Rectum (tissue), 1 donor: ENCODE measurements around a stretch of chr21.

DNA sequence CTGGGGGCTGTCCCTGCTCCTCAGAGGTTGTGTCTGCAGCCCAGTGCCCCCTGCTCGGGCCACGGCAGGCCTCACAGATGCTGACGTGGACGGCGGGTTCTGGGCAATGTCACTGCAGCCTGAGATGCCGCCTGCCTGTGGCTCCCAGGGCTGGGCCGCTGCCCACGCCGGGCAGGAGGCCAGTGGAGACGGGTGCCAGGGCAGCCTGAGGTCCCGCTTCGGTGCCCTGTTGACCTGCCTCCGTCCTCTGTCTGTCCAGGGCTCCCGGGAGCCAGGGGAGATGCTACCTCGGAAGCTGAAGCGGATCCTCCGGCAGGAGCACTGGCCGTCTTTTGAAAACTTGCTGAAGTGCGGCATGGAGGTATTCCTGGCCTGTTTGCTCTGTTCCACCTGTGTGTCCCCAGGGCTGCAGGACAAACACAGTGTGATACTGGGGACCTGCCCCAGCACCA is 16.5 kb upstream of the LRRC3 start:
- PRO-cap: no peak

- PRO-cap: no peak
These were observed 37.4 kb upstream of the TSPEAR start for GRCh38 chr21:44748615-44749236.

DNA sequence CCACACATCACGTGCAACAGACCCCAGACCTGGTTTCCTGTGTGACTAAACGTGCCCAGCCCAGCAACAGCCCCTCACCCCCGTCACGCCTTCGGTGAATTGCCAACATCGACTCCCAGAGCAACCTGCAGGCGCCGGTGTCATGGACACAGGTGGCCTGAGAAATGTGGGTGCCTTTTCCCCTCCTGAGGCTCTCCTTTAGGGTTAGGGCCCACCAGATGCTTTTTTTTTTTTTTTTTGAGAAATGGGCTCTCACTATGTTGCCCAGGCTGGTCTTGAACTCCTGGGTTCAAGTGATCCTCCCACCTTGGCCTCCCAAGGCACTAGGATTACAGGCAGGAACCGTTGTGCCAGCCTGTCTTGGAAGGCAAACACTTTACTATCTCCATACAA is 24.3 kb upstream of the SUMO3 start:
- PRO-cap: unidirectional peak, minus-strand start at position 231 of the sequence

DNA sequence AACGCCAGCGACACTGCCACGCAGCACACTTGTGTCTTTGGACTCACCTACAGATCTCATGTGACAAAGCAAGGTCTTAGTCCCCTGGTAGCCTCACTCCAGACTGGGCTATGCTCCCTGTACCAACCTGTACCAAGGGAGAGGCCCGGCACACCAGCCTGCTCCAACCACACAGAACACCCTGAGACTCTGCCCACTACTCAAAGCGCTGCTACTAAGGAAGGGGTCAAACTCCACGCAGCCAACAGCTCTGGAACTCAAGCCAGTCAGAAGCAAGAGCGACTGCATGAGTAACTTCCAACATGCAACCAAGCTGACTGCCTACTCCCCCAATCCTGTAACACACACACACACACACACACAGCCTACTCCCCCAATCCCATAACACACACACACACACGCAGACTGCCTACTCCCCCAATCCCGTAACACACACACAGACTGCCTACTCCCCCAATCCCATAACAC is 7.6 kb downstream of the PTTG1IP start:
- PRO-cap: no peak

DNA sequence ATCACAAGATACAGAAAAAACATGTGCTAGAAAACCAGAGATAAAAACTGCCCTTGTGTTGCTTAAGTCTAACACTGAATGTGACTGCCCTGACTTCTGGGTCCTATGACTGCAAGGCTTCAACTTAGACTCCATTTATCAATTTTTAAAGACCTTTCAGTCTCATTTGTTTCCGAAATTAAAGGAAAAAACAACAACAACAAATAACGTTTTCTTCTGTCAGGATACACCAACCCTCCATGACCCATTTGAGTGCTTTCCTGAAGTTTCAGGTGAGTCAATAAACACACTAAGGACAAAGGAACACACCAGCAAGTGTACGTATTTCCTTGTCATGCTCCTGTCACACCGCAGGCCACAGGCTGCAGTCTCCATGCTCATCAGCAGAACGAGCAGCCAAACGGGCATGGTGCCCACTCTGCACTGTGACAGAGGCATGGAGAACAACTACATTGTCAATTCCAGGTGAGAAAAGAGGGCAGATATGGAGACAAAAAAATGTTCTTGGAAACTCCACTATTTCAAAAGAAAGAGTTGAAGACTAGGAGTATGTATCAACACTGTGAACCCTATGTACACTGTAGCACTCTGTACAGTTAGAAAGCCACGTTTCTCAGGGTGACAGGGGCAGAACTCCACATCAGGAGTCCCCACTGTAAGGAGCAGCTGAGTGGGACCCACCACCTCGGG is 2.7 kb downstream of the PTTG1IP start:
- PRO-cap: no peak

GRCh38 chr21:44871479-44871867 is 2.0 kb downstream of the PTTG1IP start:
- PRO-cap: no peak

DNA sequence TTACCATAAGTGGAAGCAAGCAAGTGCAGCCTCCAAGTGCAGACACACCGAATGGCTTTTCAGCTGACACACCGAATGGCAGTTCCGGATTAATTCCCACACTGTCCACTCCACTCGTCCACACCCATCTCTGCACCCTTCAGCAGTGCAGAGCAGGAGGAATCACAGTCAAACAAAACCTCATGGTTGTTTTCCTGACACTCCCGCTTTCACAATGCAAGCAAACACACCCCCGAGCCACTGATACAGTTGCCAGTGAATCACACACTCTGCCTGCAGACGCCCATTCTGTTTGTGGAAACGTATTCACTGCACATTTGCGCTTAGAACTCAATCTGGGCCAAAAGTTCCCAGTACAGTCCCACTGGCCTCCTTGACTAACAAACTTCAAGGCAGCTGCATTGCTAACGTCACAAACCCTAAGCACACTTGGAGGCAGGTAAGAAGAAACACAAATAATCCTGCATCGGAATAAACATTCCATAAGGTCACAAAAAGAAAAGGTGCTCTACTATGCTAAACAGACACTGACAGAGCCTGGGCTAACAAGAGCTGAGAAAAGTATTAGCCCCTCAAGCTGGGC is 1.5 kb downstream of the PTTG1IP start:
- PRO-cap: bidirectional peak, plus-strand start at position 246 of the sequence, minus-strand start at position 147 of the sequence

GRCh38 chr21:44903385-44903949 is 17.2 kb downstream of the ITGB2 start:
- PRO-cap: no peak

DNA sequence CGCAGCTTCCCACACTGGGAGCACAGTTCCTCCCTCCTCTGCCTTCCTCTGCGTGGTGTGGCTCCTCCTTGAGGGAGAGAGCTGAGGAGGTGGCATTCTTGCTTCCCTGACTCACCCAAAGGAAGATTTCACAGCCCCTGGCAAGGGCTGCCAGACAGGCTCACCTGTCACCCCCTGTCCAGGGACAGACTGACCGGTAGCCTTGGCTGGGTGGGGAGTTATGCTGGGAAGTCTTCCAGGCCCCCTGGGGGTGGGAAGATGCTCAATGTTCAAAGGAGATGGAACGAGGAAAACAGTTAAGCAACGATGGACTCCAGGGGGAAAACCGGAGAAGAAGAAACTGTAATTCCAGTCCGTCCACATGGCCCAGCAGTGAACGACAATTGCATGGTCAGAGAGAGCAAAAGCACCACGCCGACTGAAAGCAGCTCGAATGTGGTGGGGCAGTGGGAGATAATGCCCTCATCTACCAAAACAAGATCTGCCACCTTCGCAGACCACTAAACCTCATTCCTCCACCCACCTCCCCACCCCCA is 7.4 kb upstream of the ITGB2 start:
- PRO-cap: unidirectional peak, minus-strand start at position 50 of the sequence

DNA sequence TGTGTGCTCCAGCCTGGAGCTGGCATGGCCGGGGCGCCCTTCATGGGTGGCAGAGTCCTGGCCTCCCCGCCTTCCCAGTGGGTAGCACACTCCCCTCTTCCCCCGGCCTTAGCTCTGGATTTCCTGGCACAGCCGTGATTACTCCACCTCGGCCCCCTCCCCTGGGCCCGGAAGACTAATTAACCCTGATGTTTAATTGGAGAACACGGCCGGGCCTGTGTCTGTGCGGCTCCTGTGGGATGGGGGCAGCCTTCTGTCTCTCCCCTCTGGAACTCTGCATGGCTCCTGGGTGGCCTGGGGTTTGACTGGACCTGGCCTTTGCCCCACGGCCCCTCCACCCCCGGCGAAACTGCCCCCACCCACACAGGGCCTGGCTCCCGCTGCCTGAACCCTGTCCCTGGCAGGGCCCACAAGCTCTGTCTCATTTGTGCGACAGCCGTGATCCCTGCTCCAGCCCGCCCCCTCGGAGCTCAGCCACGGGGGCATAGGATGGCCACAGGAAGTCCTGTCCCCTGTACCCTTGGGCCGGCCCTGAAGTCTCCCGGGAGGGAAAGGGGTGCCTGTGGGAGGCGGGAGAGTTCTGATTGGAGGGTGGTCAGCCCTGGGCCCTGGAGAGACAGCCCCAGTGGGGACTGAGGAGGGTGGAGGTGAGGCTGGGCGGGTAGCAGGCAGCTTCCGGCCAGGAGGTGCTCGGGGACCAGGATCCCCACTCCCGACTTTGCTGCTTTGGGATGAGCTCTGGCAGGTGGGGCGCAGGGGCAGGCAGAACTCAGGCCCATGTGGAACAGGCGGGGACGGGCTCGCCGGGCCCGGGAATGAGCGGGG is 44.9 kb downstream of the SLX9 start:
- PRO-cap: no peak

DNA sequence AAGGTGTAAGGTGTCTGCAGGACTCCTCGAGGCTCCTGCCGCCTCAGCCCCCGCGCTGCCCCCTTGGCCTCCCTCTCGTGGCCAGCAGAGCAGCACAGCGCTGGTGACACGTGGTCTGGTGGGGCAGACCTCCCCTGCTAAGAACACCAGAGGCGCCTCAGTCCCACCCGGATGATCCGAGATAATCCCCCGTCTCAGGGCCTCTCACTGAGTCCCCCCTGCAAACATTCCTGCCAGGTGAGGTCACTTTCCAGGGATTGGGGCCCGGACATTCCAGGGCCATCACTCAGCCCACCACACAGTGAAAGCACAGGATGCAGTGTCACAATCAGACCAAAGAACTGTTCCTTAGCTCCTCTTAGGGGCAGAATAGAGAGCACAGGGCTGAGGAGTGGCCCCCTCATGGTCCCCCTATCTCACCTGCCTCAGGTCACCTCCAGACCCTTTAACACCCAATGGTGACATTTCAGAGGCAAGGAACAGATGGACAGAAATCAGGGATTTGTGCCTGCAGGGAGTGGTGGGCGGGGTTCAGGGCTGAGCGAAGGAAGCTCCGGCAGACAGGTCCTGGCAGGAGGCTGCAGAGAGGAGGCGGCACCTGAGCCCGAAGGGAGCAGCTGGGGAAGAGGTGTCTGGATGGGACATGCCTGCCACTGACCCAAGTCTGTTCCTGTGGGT is 62.0 kb upstream of the ADARB1 start:
- PRO-cap: no peak

GRCh38 chr21:45030650-45030975 is 43.8 kb upstream of the ADARB1 start:
- PRO-cap: no peak

- PRO-cap: no peak
These were observed 26.7 kb downstream of the ADARB1 start for GRCh38 chr21:45101083-45101545.

DNA sequence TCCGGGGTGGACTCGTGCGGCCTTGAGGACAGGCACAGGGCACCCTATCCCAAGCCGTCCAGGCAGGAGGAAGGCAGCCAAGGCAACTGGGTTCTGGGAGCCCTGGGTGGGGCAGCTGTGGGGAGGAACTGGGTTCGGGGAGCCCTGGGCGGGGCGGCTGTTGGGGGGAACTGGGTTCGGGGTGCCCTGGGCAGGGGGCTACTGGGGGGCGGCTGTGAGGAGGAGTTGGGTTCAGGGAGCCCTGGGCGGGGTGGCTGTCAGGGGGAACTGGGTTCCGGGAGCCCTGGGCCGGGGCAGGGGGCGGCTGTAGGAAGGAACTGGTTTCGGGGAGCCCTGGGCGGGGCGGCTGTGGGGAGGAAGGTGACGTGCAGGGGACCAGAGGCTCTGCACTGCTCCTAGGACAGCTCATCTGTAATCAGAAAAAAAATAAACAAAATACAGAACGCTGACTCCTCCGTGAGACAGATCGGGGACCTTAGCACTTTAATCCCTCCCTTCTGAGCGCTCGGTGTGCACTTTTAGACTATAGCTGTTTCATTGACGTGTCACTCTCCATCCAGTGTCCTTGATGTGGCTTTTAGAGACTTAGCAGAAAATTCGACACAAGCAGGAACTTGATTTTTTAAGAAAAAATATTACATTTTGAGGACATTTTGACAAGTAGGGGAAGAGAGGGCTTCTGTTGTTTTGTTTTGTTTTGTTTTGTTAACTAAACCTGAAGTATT is 63.1 kb downstream of the POFUT2 start:
- PRO-cap: bidirectional peak, plus-strand start at position 459 of the sequence, minus-strand start at position 319 of the sequence

- PRO-cap: no peak
These were observed 23.7 kb downstream of the POFUT2 start for GRCh38 chr21:45264005-45264364.

DNA sequence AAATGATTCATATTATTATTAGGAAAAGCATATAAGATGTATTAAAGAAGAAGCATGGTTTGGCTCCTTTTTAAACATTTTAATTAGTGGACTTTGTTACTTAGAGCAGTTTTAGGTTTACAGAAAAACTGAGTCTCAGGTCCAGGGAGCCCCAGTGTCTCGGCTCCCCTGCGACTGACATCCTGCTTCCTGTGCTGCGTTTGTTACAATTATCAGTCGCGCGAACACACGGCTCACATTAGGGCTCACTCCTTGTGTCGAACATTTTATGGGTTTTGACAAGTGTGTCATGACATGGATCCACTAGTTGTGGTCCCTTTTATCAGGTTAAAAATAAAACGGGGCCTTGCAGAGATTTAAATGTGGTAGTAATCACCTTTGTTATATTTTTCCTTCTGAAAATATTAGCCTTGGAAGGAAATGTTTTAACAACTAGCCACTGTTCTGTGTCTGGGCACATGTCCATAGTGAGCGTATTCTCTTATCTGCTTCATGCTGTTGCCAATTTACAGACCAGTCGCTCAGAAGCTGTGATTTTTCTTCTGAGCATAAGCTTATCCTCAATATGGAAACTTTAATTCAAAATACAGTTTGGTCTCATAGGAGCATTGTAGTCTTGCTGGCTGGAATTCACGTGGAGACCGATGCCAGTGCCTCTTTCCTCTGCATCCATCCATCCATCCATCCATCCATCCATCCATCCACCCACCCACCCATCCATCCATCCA is 52.2 kb upstream of the POFUT2 start:
- PRO-cap: no peak

GRCh38 chr21:45349659-45350536 is 55.1 kb upstream of the COL18A1 start:
- PRO-cap: no peak

- PRO-cap: no peak
These were observed 34.3 kb upstream of the COL18A1 start for GRCh38 chr21:45370735-45371054.

- PRO-cap: no peak
These were observed 30.4 kb upstream of the COL18A1 start for GRCh38 chr21:45374371-45375058.

- PRO-cap: no peak
These were observed 1.1 kb downstream of the COL18A1 start for GRCh38 chr21:45405765-45406802.